Caco-2 (cell line): ENCODE measurements around the genes MIA and EGLN2.

- PRO-cap: no peak
- RRBS: no CpG with 5 or more reads among the region's 24 CpGs
Measured at GRCh38 chr19:40688781-40690092, 1.2 kb downstream of the NUMBL start.

GRCh38 chr19:40713789-40714493, 2.7 kb downstream of the COQ8B start:
- PRO-cap: no peak
- RRBS: no CpG with 5 or more reads among the region's 14 CpGs

- PRO-cap: unidirectional peak, minus-strand start at chr19:40719661
- RRBS: no CpG with 5 or more reads among the region's 7 CpGs
Measured at GRCh38 chr19:40719398-40719831, 2.5 kb downstream of the ITPKC start.

GRCh38 chr19:40739978-40740660, 10.2 kb downstream of the ACTMAP start:
- PRO-cap: no peak
- RRBS: no CpG with 5 or more reads among the region's 16 CpGs

DNA sequence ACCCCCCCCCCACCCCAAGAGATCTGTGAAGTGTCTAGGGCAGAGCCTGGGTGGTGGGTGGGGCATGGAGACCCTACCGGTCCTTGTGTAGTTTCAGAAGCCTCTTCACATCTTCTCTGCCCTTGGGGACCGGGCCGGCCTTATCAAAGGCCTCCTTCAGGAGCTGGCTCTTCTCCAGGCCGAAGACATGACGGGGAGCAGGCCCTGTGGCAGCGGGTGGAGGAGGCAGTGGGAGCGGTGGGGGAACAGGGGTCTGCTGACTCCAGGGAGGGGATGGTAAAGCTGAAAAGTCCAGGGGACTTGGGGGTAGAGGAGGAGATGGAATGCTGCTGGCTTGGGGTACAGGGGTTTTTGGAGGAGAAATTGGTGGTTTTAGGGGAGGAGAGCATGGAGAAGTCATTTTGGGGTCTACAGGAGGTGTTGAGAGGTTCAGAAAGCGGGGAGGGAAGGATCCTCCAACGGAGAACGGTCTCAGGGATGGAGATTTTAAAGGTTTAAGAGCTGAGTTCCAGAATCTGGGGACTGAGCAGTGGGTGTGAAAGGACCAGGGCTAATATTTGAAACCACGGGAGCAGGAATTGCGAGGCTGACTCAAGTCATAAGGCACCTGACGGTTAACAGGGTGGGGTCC, 758 bp downstream of the ACTMAP start:
- PRO-cap: no peak
- RRBS: no CpG with 5 or more reads among the region's 13 CpGs

GRCh38 chr19:40774785-40775924, at the start of gene MIA:
Gene MIA, plus strand, starts transcription at chr19:40775521.
- PRO-cap: no peak
- RRBS: 100% methylated on average over 2 of the region's 19 CpGs

- PRO-cap: bidirectional peak, plus-strand start at chr19:40798620, minus-strand start at chr19:40798568; unidirectional peak, minus-strand start at chr19:40798646; unidirectional peak, minus-strand start at chr19:40798661; bidirectional peak, plus-strand start at chr19:40799227, minus-strand start at chr19:40798777
- RRBS: 2% methylated on average over 23 of the region's 91 CpGs
Measured at GRCh38 chr19:40798480-40799347, at the start of gene EGLN2. Gene EGLN2, plus strand, starts transcription at chr19:40799191.

- PRO-cap: no peak
- RRBS: no CpG with 5 or more reads among the region's 11 CpGs
Measured at GRCh38 chr19:40846751-40847567, 3.3 kb downstream of the CYP2A6 start.

DNA sequence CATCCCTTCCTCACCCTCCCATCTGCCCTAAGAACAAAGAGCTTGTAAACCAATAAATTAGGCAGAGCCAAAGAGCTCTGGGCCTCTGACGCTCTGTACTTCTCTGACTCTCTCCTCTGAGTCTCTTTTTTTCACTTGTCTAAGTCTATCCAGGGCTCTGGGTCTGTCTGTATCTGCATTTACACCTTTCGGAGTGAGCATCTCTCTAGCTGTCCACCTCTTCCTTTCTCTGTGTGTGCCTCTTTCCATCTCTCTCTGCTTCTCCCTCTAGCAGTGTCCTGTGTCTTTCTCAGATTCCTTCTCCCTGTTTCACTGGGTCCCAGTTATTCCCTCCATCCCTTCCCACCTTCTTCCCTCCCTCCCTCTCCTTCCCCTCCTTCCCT, 32.0 kb upstream of the CYP2B6 start:
- PRO-cap: no peak
- RRBS: no CpG with 5 or more reads among the region's 2 CpGs

GRCh38 chr19:40980652-40981295, 10.3 kb upstream of the CYP2B6 start:
- PRO-cap: no peak
- RRBS: no CpG with 5 or more reads among the region's 1 CpG

DNA sequence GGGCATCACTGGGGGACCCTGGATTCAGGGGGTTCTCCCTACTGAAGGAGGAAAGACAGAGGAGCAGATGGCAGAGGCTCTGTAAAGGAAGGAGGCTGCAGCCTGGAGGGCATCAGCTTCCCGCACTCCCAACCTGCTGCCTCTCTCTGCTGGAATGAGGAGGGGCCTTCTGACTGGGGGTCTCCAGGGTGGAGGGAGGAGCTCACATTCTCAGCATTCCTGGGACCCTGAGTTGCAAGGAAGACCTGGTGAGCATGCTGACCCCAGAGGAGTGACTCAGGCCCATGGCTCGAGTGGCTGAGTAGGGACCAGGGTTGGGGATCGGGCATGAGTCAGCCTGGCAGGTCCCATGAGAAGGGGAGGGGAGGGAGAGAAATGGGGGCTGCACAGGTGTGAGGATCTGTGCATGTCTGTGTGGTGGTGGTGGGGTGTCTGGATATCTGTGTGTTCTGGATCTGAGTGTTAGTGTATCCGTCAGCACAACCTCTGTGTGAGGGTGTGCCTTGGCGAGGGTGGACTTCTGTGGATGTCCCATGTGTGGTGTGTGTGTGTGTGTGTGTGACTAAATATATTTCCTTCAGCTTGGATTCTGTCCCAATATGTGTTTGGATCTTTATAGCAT, 4.5 kb downstream of the AXL start:
- PRO-cap: no peak
- RRBS: no CpG with 5 or more reads among the region's 5 CpGs

DNA sequence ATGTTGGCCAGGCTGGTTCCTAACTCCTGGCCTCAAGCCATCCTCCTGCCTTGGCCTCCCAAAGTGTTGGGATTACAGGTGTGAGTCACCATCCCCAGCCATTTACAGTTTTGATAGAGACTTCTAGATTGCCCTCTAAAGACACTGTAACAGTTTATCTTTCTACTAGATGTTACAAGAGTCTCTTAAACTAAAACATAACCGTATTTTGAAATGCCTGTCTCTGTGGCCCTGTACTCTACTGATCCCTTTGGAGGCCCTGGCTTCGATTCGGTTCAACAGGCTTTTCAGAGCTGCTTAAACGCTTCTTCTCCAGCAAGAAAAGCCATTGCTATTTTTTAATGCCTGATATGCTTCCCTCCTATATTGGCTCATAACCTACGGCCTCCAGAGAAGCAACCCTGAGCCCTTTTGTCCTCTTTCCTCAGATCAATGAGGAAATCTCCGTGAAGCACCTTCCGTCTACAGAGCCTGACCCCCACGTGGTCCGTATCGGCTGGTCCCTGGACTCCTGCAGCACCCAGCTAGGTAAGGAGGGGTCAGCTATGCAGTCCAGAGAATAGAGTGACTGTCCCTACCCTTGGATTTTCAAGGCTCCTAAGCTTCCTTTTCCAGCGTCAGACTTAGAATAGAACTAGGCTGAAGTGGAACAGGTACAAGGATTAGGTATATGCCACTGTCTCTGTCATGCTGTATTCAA, 14.6 kb downstream of the HNRNPUL1 start:
- PRO-cap: no peak
- RRBS: no CpG with 5 or more reads among the region's 11 CpGs

DNA sequence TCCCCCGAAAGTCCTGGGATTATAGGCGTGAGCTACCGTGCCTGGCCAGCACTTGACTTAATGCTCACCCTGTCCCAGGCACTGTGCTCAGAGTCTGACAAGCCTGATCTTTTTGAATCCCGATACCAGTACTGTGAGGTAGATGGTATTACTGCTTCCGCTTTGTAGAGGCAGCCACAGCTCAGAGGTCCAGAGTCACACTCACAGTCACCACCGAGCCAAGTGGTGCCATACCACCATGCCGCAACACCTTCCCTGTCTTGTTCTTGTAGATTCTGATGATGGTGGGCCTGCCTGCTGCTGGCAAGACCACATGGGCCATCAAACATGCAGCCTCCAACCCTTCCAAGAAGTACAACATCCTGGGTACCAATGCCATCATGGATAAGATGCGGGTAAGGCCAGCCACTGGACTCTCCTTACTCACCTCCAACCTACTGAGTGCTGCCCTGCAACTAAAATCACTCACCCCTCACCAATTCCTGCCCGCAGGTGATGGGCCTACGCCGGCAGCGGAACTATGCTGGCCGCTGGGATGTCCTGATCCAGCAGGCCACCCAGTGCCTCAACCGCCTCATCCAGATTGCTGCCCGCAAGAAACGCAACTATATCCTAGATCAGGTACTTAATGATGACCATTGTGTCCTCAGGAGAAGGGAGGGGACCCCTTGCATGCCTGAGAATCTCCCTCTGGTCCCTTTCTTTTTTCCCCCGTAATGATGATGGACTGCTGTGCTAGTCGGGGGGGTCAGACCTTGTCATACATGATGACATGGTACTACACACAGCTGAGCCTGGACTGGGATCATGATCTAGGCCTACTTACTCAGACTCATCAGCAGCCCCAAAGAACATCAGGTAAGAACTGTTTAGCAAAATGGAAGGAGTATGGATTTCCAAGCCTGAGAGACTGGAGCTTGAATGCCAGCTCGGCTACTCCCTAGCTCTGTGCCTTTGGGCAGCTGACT, 15.6 kb upstream of the CCDC97 start:
- PRO-cap: no peak
- RRBS: no CpG with 5 or more reads among the region's 19 CpGs

DNA sequence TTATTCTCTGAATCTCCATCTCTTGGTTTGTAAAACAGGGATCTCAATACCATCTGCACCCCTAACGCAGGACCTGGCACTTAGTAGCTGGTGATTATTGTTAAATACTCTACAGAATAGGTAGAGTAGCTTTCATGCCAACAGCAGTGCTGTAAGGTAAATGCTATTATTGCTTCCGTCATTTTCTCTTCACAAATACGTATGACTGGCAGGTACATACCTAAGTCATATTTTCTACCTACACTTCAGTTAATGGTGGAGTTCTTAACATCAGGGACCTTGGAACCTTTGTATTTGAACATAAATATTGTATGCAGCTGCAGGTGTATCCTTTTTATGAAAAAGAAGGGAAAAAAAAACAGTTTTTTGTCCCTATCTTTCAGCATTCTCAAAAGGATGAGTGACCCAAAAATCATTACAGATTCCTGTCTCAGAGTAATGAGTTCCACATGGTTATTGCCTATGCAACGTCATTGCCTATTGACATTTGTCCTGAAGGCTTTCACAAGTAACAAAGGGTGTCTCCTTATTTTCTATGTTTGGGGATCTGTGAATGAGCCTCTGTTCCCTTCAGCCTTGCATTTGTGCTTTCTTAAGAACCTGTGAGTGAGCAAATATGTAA, 14.8 kb upstream of the CCDC97 start:
- PRO-cap: no peak
- RRBS: no CpG with 5 or more reads among the region's 4 CpGs

GRCh38 chr19:41301398-41302039, 8.5 kb upstream of the CCDC97 start:
- PRO-cap: no peak
- RRBS: no CpG with 5 or more reads among the region's 9 CpGs

DNA sequence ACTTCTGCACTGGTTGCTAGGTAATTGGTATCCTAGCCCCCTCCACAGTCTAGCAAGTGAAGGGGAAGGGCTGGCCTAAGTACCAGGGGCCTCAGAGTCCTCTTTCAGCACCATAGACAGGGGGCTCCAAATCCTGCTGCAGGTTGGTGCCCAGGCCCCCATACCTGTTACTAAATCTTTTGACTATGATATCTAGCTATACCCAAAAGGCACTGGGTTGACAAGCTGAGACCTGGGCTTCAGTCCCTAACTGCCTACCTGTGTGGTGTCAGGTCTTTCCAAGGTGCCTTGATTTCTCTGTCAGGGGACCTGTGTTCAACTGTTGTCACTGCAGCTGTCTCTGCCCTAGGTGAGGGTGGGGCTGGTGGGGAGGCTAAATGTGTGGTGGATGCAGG, 4.0 kb upstream of the CCDC97 start:
- PRO-cap: no peak

GRCh38 chr19:41315933-41316593, 6.1 kb downstream of the CCDC97 start:
- PRO-cap: no peak
- RRBS: 96% methylated on average over 2 of the region's 14 CpGs

DNA sequence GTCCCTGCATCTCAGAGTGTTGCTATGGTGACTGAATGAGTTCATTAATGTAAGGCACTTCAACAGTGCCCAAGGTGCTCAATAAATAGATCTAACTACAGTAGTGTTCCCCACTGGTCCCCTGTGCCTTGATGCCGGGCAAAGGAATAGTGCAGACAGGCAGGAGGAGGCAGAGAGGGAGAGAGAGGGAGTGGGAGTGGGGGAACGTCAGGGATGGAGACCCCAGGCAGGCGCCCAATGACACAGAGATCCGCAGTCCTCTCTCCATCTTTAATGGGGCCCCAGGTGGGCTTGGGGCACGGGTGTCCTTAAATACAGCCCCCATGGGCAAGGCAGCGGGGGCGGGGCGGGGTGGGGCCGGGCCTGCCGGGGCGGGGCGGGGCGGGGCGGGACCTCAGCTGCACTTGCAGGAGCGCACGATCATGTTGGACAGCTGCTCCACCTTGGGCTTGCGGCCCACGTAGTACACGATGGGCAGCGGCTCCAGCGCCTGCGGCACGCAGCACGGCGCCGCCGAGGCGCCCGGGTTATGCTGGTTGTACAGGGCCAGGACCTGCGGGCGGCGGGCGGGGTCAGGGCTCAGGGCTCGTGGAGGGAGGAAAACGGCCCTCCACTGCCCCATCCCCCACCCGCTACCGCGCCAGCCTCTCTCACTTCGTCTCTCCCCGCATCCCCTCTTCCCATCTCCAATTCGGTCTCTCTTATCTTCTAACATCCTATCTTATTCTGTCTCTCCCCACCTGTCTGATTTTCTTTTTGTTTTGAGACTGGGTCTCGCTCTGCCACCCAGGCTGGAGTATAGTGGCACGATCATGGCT, 20.9 kb downstream of the CCDC97 start:
- PRO-cap: no peak
- RRBS: no CpG with 5 or more reads among the region's 43 CpGs

DNA sequence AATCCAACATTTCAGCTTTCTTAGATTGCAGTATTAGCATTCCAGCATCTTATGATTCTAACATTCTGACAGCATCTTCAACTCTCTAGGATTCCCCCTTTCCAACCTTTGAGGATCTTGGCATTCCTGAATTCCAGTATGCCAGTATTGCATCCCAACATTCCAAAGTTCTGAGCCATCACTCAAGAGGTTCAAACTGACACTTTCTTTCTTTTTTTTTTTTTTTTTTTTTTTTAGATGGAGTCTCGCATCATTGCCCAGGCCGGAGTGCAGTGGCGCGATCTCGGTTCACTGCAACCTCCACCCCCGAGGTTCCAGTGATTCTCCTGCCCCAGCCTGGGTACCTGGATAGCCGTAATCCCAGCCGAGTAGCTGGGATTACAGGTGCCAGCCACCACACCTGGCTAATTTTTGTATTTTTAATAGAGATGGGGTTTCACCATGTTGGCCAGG, 13.7 kb downstream of the TGFB1 start:
- PRO-cap: no peak
- RRBS: no CpG with 5 or more reads among the region's 8 CpGs

DNA sequence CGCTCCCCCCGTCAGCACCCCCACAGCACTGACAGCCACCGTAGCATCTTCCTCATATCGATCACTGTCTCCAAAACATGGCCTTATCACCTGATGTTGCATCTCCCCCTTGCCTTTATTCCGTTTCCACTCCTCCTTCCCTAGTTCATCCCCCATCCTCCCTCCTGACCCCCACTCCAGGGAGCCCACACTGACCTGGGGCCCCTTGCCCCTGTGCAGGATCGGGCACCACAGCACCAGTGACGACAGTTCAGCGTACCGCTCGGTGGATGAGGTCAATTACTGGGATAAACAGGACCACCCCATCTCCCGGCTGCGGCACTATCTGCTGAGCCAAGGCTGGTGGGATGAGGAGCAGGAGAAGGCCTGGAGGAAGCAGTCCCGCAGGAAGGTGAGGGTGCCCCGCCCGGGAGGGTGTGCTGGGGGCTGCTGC, 4.4 kb downstream of the B3GNT8 start:
- PRO-cap: no peak
- RRBS: 94% methylated on average over 5 of the region's 15 CpGs